Metastatic Pancreatic Carcinoma in the Ovary (tissue), 1 donor: ENCODE measurements around a stretch of chr21.

DNA sequence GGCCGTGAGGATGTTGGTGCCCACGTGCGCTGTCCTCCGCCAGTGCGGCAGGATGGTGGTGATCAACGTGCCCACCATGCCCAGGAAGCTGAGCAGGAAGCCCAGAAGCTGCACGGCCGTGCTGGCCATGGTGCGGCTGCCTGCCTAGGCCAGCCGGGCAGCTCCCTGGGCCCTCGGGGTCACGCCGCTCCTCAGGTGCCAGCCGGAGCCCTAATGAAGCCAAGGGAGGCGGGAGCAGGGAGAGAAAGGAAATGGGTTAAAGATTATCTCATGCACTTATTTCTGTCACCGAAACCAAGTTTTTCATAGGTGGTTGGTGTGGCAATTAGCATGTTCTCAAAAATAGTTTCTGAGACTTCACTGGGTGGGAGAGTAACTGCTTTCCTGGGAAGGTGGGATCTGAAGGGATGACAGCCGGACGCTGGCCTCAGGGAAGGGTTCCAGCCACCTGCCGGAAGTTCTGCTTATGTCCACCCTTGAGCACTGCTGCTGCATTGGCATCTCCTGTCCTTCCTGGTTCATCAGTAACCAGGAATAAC, 18.3 kb downstream of the CLDN14 start:
- PRO-cap, result no peak

DNA sequence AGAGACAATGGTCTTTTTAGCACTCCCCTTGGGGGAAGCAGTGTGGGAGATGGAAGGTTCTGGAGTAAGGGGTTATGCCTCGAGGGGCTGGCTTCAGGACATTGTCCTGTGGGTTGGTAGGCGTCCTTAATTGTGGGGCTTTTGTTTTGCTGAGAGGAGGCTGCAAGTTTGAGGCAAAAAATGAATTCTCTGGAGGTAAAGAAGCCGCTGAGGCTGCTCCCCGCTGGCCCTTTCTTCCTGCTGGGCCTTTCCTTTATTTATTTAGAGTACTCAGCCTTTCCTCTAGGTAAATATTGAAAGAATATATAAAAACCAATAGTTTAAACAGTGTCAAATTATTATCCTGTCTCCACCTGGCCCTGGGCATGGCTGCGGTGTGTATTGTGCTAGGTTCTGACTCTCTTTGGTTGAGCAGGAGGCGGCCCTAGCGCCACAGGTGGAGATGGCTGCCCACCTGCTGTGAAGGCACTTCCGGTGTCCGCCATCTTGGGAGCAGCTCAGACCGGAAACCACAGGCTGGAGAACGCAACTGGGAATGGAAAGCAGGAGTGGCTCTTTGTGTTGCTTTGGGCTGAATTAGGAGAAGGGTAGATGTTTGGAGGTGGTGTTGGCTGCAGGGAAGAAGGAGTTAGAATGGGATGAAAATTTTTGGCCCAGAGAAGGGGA, 29.0 kb upstream of the CLDN14 start:
- PRO-cap, result no peak

DNA sequence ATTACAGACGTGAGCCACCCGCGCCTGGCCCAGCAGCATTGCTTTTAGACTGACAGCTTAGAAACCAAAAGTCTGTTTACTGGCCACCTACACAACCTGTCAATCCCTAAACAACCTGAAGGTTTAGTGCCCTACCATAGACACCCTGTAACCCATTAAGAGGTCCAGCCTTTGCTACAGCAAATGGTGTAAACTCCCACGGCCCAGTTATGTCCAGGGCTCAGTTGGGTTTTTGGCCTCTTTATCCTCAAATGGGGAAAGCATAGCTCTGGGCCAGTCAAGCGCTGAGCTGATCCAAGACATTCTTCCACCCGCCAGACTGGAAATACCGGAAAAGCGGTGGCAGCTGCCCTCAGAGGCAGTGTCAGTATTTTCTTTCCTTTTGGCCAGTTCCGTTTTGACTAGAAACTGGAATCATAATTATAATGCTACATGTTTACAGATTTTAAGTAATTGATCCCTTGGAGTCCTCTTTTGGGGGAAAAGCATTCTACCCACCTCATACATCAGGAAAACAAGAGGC, 30.0 kb upstream of the CLDN14 start:
- PRO-cap, result no peak

DNA sequence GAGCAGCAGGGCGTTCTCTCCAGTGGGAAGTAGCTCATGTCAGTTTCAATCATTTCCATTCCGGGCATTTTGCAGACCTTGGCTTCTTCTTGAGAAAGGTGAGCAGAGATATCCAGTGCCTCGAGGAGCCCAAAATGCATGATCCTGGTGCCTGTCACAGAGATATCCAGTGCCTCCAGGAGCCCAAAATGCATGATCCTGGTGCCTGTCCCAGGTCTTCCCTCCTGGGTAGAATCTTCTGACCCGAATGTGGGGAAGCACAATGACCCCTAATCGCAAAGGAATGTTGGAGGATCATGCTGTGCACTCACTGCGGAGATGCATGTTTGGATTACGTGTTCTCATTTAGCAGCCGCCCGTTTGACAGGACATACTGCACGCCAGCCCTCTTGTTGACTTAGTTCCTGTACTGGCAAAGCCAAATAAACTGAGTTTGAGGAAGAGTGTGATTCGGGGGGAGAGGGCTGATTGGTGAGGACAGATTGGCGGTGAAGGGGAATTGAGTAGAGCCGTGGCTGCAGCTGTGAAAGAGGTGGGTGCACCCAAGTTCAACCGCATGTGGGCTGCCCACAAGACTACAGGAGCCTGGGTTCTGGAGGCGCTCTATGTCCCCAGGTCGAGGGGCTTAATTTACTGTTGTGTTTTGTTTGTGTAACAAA, 85.9 kb upstream of the SIM2 start:
- PRO-cap, result no peak

DNA sequence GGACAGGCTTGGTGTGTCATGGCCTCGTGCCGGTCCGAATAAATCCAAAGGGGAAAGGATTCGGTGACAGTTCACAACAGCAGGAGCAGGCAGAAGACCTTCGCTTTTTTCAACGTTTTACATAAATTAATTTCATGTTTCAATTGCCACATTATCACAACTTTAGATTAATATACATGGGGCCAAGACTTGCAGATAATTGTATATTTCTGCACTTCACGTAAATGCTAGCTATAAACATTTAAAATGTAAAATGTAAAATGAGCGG, 36.9 kb upstream of the SIM2 start:
- PRO-cap, result no peak

DNA sequence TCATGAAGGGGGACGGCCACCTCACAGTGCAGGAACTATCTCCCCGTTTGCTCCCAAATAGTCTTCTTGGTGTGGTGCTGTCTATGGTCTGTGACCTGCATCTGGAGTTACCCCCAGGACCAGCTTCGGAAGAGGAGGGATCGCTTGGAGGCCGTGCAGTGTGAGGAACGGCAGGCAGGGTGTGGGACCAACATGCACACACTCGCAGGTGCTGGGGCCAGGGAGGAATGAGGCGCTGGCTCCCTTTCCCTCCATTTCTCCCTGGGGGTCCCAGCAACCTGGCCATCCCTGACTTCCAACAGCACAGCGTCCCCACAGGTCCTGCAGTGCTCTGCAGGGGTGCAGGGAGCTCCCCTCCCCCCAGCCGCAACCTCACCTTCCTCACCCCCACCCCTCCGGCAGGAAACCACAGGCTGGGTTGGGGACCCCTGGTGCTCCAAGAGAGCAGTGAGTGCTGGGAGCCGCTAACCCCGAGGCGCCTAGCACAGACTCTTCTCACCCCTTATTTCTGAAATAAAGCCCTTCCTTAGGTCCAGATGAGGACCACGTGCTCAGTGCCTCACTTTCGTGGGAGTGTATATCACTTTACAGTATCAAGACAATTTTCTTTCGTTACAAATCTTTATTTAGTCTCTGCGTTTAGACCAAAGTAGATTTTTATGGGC, 7.2 kb downstream of the SIM2 start:
- PRO-cap, result no peak

GRCh38 chr21:36710268-36711070, 11.6 kb downstream of the SIM2 start:
- PRO-cap, result no peak

DNA sequence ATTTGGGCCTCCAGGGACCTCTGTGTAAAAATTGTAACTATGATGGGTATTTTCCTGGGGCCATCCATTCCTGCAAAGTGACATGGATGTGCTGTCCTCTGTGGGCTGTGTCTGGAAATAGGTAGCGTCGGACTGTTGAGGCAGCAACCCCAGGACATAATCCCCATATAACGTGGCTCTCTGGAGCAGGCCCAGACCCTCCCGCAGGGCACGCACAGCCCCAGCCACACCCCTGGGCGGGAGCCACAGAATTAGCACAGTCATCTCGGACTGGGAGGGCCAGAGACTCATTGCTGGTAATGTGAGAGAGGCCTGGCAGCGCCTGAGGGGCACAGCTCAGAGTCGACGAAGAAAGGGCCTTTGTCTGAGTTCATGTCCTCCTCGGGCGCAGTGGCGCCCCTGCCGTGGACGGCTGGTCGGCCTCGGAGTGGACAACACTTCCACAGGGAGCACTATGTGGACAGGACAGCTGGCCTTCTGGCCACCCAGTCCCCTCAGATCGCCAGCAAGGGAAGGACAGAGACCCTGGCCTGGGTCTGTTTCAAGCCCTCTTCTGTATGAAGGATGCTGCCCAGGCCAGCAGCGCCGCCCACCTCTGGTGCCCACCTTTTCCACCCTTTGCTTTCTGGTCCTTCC, 20.1 kb downstream of the SIM2 start:
- PRO-cap, result unidirectional peak, plus-strand start at position 290 of the sequence

- PRO-cap, result no peak
These were observed 55.2 kb downstream of the SIM2 start for GRCh38 chr21:36754073-36754632.

GRCh38 chr21:36835305-36835824, 131.1 kb downstream of the HLCS start:
- PRO-cap, result unidirectional peak, plus-strand start at chr21:36835680

DNA sequence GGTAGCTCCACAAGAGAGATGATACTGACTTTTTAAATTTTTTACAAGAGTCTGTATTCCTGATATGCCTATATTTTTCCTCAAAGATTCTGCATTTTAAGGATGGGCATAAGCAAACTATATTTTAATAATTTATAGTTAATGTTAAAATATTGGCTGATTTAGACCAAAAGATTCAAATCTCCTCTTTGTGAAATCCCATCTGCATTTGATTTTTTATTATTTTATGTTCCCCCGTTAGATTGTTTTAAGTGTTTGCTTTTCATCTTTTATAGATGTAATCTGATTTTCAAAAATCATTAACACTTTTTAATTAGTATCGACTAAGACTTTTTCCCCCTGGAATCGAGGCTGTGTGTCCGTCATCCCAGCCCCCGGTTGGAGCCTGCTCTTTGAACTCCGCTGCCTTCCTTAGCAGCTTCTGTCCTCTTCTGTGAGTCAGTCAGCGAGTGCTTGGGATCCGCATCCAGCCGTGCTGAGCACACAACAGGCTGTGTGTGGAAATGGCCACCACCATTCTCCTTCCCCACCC, 65.1 kb downstream of the VPS26C start:
- PRO-cap, result no peak

DNA sequence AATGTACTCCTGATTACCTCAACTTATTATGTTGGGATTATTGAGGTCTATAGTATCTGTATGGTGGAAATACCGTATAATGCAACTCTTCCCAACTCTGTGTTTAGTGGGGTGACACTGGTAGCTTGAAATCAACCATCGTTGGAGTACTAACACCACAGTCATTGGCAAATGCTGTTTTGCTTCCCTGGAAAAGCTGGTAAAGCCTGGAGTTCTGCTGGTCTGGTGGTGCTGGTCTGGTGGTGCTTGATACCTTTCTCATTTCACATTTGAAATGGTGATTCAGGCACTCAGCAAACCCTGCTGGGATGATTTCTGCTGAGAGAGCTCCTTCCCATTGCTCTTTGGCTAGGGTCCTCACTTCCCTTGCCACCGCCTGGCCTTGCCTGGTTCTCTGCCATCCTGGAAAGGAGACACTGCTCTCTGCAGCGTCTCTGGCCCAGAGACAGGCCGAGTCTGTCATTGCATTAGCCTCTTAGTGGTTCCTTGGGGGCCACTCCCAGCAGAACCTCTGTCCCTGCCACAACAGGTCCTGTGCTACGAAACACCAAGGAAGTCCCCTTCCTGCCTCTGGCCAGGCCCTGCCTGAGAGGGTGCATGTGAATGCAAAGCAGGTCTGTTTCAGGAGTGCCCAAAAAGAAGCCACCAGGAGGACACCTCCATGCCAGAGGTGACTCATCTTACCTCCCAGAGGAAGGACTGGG, 59.9 kb downstream of the VPS26C start:
- PRO-cap, result no peak

GRCh38 chr21:37412069-37413324, 45.9 kb downstream of the DYRK1A start:
- PRO-cap, result no peak

DNA sequence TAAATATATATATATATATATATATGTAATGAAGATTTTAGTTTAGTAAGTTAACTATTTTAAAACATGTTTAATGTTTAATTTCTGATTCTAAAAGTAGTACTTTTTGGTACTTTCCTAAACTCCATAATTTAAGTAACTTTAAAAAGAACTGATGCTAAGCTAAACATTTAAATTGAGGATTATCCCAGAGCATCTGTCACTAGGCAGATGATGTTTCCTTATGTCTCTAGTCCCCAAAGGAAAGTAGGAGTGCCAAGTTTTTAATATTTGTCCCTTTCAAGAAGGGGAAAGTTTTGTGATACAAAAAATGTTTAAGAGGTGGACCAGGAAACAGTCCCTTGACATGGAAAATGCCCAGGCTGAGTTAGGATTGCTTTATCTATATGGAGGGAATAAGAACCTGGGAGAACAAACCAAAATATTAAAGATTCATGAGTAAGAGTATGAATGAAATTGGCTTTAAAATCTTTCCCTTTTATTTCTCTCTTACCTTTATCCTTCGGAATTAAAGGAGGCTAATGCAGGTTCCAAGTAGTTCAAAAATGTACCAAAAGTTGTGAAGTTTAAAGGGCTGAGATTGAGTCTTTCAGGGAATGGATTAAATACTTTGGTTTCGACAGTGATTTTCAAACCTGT, 66.6 kb downstream of the DYRK1A start:
- PRO-cap, result no peak

- PRO-cap, result no peak
These were observed 79.9 kb downstream of the DYRK1A start for GRCh38 chr21:37446373-37447022.

GRCh38 chr21:37489043-37490230, 122.9 kb downstream of the DYRK1A start:
- PRO-cap, result no peak

GRCh38 chr21:37517128-37517905, 150.7 kb downstream of the DYRK1A start:
- PRO-cap, result no peak

DNA sequence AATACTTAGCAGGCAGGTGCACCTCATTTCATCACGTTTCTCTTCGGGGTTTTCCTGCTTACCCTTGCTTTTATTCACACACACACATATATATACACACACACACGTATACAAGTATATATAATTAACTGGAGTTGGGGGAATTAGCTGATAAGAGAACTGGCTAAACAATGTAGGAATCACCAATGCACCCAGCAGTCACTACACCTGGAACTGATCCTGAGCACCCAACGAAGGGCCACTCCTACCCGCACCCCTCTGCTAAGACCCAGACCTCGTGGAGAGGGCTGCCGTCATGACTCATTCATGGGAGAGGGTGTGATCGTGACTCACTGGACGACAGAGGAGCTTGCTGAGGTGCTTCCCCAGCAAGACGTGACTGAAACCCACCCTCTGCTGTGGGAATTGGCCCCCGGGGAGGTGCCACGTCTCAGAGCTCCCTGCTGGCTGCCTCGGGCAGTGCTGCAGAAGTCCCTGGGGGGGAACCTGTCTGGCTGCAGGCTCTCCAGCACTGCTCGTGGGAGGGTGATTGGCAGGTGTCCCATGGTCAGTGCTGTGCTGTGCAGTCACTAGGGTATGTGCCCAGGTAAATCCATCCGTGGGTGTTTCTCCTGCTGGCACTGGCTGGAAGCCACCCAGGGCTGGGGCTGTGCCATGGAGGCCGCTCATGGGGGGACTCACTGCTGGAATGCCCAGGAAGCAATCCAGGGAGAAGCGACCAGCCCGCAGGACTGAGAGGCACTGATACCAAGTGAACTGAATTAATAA, 166.6 kb downstream of the DYRK1A start:
- PRO-cap, result no peak

GRCh38 chr21:38121941-38122536, 134.8 kb upstream of the KCNJ15 start:
- PRO-cap, result no peak

- PRO-cap, result no peak
These were observed 86.5 kb upstream of the KCNJ15 start for GRCh38 chr21:38170306-38170698.